NT2/D1 (cell line): ENCODE results near the genes OPHN1 and SNX12.

- RRBS, 2 experiments = no CpG with 5 or more reads among the region's 4 CpGs
These were observed 29.1 kb downstream of the MSN start for GRCh38 chrX:65696454-65697105.

DNA sequence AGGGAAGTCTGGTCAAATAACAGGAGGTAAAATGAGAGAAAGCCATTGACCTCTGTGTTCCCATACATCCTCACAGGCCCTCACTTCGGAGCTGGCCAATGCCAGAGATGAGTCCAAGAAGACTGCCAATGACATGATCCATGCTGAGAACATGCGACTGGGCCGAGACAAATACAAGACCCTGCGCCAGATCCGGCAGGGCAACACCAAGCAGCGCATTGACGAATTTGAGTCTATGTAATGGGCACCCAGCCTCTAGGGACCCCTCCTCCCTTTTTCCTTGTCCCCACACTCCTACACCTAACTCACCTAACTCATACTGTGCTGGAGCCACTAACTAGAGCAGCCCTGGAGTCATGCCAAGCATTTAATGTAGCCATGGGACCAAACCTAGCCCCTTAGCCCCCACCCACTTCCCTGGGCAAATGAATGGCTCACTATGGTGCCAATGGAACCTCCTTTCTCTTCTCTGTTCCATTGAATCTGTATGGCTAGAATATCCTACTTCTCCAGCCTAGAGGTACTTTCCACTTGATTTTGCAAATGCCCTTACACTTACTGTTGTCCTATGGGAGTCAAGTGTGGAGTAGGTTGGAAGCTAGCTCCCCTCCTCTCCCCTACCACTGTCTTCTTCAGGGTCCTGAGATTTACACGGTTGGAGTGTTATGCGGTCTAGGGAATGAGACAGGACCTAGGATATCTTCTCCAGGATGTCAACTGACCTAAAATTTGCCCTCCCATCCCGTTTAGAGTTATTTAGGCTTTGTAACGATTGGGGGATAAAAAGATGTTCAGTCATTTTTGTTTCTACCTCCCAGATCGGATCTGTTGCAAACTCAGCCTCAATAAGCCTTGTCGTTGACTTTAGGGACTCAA is 72.4 kb downstream of the MSN start:
- RRBS, 2 experiments = no CpG with 5 or more reads among the region's 13 CpGs

DNA sequence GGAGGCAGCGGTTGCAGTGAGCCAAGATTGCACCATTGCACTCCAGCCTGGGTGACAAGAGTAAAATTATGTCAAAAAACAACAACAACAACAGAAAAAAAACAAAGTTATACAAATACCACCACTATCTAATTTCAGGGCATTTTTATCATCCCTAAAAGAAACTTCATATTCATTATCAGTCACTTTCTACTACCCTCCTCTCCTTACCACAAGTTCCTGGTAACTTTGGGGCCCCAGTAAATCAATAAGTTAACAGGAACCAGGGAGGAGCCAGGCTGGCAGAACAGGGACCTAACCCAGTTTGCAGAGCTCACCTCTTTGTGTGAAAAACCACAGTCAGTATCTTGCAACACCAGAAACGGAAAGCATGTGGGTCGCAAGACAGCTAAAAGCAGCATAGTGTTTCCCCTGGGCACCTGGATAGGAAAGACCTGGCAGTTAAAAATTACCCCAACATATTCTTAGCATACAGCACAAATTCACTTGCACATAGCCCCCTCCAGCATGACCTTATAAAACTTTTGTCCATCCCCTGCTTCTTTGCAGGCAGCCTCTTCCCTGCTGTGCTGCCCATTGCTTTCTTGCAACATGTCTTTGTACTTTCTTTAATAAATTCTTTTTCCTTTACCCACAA is 83.2 kb downstream of the MSN start:
- RRBS, 2 experiments = no CpG with 5 or more reads among the region's 3 CpGs

GRCh38 chrX:67780558-67781364 is 236.9 kb downstream of the AR start:
- RRBS, 2 experiments = no CpG with 5 or more reads among the region's 4 CpGs

DNA sequence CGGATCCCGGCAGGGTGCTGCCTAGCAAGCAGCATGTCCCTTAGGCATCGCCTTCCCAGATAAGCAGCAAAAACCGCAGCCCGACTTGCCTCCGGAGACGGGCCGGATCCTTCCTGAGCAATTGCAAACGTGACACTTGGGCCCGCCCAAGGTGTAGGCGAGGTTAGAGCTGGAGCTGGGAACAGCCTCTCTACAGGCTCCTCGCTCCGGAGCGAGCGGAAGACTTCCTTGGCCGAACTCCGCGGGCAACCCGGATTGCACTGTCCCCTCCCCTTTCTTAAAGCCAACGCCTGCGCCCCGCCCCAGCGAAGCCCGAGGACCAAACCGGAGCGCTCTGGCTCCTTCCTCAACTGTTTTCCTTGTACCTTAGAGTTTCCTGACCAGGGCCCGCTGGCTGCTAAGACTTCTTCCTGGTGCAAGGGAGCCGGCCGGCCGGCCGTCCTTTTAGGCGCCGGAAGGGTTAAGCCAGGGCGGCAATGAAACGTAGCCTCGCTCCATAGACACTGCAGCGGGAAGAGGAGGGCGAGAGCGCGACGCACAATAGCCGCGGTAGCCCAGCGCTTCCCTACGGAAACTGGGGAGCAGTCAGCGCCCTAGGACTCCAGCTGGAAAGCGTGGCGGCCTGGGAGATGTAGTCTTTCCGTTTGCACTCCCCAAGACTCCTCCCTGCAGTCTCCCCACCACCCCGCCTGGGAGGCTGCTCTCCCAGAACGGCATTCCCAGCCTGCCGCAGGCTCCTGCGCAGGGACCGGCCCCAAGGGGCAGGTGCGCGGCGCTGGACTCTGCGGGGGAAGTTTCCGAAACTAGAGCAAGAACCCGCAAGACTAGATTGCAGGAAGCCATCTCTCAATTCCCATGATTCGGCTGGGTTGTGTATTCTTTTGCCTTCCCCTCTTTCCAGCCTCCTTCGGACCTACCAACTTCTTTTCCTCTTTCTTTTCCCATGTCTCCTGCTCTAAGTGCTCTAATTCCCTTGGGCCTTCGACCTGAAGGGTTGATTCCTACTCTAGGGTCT is at the start of gene OPHN1:
OPHN1 (minus strand) TSS at position 230 of the 1,015 bp plus-strand sequence.
- RRBS, 2 experiments = 2% methylated on average over 22 of the region's 63 CpGs

DNA sequence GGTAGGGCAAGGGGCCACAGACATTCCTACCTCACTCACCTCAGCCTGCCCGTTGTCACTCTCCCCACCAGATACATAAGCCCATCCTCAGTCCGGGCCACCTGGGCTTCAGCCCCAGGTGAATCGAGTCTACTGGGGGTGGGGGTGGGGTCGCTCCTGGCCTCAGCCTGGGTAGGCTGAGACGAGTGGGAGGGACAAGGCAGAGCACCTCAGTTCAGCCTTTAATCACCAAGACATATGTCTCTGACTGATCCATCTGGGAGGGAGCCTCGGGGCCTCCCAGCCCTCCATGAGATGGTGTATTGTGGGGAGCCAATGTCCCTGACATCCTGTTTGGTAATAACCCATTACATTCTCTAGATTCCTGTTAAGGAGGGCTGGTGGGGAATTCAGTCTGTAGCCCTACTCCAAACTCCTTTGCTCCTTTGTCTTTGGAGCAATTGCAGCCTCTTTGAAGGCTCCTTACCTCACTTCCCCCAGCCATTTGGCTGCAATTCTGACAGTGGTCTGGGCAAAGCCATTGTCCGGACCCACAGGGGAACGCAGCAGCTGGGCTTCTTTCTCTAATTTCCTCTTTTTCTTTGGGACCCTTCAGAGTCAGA is 61.5 kb downstream of the STARD8 start:
- RRBS, 2 experiments = no CpG with 5 or more reads among the region's 8 CpGs

DNA sequence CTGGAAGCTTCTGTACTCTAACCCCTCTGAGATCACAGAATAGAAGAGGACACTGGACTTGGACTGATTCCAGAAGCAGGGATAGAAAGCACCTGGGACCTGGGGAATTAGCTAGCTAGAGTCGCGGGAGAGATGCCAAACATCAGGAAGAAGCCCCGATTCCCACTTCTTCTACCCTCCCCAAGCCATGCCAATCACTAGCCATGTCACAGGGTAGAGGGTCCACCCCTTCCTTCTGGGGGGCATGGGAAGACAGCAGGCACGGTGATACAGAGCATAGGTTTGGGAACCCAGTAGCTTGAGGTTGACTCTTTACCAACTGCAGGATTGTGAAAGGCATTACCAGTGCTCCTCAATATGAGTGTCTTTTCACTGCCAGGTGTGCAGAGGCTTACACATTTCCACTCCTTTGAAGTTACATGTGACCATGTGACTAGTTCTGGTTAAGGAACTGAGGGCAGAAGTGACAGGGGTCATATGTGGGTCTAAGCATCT is 34.1 kb upstream of the EFNB1 start:
- RRBS, 2 experiments = no CpG with 5 or more reads among the region's 4 CpGs

- RRBS, 2 experiments = no CpG with 5 or more reads among the region's 6 CpGs
These were observed 13.4 kb downstream of the EFNB1 start for GRCh38 chrX:68842191-68842714.

DNA sequence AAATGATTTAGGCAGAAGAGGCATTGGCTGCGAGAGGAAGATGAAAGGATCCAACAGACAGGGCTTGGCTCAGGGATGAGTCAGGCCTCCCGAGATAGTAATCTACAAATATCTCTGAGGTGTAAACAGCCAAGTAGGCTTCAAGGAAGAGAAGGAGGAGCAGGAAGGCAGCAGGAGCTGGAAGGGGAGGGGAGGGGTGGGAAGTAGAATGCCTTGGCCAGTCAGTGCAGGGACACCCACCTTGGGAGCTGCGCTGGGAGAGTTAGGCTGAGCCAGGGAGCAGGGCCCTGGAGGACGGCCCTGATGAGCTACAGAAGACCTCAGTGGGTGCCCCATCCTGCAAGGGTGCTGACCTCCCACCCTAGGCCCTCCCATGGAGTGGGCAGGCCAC is 55.5 kb downstream of the PJA1 start:
- RRBS, 2 experiments = no CpG with 5 or more reads among the region's 4 CpGs

- RRBS, 2 experiments = no CpG with 5 or more reads among the region's 6 CpGs
These were observed 38.6 kb downstream of the PJA1 start for GRCh38 chrX:69126604-69127031.

- RRBS, 2 experiments = no CpG with 5 or more reads among the region's 15 CpGs
These were observed 112.7 kb upstream of the PJA1 start for GRCh38 chrX:69277863-69278422.

DNA sequence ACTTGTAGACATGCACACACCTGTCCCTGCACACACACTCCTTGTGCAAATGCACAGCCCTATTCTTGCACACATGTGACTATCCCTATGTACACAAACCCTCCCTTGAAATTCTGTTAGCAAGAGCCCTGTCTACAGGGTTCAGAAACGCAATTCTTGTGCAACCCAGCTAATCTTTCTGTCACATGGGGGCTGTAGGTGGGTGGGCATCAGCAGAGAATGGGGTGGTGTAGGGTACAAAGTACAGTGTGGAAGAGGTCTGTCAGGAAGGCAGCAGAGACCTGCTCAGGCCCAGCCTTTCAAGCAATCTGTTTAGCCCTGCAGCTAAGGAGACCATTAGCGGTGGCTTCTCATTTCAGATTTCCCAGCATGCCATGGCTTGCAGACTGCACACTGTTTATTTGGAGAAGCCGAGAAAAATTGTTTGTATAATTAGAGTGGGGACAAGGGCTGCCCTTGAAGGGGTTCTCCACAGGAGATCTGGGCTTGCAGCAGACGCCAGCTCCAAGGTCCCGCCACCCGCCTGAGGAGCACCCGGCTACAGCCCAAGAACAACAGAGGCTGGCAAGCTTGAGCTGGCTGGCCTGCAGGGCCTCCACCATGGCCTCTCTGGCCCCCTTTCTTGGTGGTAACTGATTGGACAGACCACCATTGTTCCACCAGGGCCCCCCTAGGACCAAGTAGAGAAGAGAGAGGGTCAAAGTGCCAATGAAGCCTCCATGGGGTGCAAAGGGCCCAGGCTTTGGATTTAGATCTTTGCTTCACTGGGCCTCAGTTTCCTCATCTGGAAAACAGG is 144.1 kb upstream of the PJA1 start:
- RRBS, 2 experiments = no CpG with 5 or more reads among the region's 7 CpGs

DNA sequence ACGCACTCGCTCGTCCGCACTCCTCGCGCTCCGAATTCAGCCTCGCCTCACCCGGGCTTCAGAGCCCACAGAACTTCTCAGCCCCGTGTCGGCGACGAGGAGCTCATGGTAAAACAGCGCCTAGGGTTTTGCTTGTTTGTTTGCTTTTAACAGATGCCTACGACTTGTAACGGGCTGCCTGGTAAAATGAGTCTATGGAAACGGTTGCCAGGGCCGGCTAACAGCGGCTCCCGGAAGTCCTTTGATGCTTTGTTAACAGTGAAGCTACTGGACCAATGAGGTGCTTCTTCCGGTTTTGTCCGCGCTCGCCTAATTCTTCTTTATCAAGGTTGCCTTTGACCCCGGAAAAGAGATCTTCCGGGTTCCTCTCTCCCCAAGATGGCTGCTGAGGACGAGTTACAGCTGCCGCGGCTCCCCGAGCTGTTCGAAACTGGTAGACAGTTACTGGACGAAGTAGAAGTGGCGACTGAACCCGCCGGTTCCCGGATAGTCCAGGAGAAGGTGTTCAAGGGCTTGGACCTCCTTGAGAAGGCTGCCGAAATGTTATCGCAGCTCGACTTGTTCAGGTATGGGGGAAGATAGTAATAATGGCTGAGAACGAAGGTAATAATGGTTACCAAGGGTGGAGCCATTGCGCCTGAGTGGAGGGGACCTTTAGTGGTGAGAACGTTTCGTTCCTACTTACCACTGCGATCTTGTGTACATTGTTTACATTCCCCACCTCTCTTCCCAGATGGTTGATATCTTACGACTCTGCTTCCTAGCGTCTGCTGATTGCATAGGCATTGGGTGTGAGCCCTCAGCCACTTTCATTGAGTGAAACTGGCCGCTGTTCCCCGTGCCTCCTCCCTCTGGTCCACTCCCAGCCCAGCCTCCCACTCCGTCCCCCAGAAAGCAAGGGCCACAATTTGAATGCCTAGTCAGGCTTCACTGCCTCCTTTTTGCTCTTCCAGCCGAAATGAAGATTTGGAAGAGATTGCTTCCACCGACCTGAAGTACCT is 623 bp downstream of the IGBP1 start:
- RRBS, 2 experiments = 0% methylated on average over 2 to 5 of the region's 51 CpGs

- RRBS, 2 experiments = no CpG with 5 or more reads among the region's 5 CpGs
These were observed 14.4 kb upstream of the AWAT1 start for GRCh38 chrX:70219988-70220598.

DNA sequence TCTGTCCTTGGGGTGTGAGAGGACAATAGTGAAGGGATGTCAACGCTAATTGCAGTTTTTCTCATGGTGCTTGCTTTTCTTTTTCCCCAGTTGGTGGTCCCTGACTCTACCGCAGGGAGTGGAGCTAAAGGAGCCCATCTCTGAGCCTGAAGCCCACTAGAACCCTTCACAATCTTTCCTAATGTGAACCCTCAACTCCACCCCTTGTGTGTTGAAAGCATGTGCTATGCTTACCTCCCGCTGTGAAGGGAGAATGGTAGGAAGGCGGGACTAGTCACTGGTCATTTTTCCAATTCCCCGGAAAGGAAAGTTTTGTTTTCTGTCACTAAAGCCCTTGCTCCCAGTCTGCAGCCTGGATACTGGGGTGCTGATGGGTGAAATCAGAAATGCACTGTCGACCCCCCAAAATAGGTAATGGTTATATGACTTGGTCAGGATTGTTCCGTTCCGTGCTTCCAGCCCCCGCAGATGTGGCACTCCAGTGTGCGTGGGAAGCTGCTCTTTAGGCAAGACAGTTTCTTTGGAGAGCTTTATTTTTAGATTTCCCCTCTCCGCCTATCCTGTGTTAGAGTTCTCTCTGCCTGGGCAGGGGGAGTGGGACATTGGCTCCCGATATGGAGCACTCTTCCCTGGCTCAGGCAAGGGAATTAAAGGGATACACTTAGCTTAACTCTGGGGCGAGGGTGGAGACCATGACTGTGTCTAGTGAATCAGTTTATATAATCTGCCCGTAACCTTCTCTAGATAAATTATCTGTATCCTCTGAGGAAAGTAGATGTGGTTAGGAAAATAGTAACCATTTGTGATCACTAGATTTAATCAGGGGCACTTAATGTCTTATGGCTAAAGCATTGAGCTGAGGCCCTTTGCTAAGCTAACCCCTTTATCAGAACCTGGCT is 35.9 kb downstream of the DLG3 start:
- RRBS, 2 experiments = no CpG with 5 or more reads among the region's 14 CpGs

GRCh38 chrX:70969706-70970429 is 39.0 kb upstream of the SLC7A3 start:
- RRBS, 2 experiments = no CpG with 5 or more reads among the region's 11 CpGs

DNA sequence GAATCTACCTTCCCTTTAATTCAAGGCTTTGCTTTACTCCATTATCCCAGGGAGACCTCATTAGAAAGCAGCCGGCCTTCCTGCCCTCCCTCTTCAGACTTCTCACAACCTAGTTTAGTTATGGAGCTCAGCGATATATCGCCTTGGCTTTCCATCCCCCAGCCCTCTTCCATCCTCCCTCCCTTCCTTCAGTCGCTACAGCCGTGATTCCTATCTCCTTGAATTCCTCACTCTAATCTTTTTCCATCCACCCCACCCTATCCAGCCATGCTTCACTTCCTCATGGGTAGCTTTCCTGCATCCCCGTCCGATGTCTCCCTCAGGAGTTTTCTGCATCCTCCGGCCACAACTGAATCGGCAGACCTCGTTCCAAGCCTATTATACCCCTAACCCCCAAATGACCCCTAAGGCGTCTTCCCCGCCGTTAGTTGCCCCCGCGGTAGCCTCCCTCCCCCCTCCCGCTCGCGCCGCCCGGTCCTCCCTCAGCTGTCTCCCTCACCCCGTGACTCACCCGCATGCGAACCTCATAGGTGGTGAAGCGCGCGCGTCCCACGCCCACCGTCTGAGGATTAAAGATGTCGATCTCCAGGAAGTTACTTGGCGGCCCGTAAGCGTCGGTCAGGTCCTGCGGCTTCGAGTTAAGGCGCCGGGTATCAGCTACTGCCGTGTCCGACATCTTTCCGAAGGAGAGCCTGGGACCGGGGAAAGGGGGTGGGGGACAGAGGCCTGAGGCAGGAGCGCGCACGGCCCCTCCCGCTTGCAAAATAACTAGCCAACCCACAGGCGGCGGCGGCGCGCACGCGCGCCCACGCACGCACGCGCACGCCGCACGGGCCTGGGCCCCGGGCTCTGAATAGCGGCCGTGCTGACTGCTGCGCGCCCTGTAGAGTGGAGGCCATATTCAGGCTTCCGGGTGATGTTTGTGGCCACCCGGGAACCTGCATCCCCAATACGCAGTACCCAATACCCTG is at the start of gene SNX12:
SNX12 (minus strand) TSS at position 704 of the 971 bp plus-strand sequence.
- RRBS, 2 experiments = 2% methylated on average over 10 of the region's 69 CpGs

DNA sequence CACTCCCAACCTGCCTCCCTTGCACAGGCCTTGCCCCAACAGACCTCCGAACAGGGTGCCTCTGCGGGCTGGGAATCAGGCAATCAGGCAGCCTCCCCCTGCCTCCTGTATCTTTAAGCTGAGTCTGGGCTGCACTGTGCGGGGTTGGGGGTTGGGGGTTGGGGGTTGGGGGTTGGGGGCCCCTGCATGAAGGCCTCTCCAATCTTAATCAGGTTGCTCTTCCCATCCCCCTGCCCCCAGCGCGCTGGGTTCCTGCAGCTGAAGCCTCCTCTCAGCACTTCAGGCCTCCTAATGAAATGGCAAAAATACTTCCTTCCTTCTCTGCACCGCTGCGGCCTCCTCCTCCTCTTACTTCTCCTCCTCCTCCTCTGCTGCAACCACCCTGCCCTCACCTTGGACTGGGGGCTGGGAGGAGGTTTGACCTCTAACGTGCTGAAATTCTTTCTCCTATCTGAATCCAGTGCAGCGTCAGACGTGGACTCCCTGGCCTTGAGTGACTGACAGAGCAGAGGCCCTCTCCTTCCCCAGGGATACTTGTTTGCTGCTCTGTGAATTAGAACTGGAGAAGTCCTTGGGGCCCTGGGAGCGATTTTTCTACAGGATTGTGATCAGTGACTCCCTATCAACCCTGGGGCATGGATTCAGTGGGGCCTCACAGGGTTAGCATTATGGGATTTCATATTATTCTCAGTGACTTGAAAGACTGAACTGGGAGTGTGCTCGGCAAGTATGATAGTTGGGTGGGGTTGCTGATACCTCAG is 26.7 kb downstream of the NLGN3 start:
- RRBS, 2 experiments = no CpG with 5 or more reads among the region's 12 CpGs

DNA sequence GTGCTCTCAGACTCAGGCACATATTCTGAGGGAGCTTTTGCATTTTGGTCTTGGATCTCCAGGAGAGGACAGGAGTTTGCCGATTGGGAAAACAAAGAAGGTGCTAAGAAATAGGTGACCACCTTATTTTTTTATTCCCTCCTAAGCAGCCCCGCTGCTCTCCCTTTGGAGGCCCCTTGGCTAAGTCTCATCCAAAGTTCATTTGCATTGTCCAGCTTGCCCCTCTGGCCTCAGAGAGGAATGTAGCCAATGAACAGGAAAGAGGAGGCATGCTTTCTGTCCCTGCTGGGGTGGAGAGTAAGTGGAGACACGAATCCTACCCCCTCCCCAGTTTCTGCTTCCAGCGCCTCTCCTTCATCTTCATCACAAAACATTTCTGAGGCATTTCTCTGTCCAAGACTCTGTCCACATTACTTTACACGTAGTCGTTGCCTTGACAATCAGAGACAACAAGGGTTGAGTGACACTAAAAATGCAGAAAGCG is 38.7 kb downstream of the NLGN3 start:
- RRBS, 2 experiments = no CpG with 5 or more reads among the region's 7 CpGs

DNA sequence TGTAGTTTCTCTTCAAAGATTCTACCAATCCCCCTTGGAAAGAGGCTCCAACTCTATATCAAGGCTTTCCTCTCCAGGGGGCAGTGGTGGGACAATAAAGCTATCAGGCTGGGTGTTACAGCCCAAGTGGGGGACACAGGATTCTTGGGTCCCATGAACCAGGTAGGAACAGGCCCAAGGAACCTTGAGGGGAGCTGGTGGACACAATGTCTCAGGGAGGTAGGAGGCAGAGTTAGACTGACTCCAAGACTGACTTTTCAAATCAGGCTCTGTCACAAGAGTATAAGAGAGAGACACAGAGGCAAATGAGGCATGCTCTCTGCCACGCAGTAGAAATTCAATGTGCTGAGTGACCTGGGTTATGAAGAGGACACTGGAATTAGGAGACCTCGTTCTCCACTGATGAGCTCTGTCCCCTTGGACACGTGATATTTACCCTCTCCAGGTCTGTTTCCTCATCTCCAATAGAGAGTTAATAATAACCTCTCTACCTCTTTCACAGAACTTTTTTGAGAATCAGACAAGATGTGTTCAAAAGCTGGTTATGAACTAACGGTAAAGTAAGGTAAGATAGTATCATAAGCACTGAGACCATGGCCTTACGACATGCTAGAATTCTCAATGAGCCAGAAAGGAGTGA is 4.6 kb downstream of the GJB1 start:
- RRBS, 2 experiments = no CpG with 5 or more reads among the region's 5 CpGs